Melanocyte of skin (primary cell): ENCODE measurements around the genes CAPZA1 and TRIM33.

DNA sequence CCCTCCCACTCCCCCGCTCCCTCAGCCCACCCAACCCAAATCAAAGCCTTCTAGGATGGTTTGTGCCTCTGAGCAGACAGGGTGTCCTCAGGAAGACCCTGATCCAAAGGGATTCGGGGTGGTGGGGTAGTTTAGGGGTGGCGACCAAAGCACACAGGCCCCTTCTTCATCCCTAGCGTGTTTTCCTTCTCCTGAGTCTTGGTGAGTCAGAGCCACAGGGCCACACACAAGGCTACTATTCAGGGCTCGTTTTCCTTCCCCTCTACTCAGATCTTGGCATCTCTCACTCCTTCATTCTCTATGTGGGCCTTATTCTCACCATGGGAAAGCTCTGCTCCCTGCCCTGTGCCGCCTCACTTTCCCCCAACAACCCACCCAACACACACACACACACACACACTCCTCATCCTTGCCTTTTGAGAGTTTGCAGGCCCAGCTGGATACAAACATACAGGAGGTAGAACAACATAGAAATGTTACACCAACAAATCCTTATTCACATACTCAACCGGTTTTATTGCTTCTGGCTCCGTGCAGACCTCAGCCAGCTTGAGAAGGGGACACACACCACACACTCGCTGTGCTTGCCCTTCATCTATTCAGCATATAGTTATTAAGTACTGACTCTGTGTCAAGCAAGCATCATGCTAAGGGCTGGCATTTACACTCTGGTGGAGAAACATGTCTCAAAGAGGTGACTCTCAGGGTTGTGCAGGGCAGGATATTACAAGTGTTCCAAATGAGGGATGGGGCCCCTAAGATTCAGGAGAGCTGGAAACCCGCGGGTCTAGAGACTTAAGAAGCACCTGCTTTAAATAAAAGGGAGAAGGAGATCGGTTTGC is 43.5 kb upstream of the WNT2B start:
- CAGE, long polyA plus RNA, 2 experiments = no peak in any of the 2 experiments

GRCh38 chr1:112465910-112466725 is 42.6 kb upstream of the WNT2B start:
- CAGE, long polyA plus RNA, 2 experiments = no peak in any of the 2 experiments

DNA sequence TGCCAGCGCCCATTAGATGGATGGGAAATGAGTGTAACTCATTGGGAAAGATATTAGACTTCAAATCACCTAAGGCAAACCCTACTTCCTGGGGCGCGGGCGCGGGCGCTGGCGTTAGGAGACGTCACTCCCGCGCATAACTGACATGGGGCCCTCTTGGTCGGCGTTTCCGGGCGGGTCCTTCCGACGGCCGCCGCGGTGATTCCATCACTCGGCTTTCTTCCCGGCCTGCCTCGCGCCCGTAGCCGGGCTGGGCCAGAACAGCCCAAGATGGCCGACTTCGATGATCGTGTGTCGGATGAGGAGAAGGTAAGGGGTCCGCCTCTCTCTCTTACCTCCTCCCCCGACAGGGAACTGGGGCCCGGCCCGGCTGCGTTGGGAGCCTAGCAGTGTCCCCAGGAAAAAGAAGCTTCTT is at the start of gene CAPZA1:
TSS of gene CAPZA1 (plus strand) at position 258 of the 415 bp plus-strand sequence.
- CAGE, long polyA plus RNA, 2 experiments = no peak in any of the 2 experiments

GRCh38 chr1:112853802-112854460 is 102.1 kb downstream of the SLC16A1 start:
- CAGE, long polyA plus RNA, 2 experiments = no peak in any of the 2 experiments

DNA sequence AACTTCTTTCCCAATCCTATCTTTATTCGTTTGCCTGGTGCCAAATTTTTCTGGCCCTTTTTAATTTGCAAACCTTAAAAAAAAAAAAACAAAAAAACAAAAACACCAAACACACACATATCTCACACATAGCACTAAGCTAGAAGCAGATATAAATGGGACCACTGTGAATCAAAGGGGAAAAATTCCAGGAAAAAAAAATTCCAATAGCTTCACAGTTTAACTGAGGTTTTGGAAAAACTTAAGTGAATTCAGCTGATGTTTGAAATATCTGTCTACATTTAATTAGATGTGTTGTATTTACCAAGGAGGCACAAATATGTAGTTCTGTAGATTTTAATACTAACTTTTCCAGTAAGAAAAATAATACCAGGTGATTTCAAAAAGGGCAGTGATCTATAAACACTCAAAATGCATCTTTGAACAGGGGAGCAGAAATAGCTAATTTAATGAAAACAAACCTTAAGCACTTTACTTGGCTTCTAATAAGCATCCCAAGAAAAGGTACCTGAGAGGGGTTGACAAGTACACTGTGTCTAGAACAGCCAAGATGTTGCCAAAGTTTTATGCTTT is 43.2 kb downstream of the SLC16A1 start:
- CAGE, long polyA plus RNA, 2 experiments = no peak in any of the 2 experiments

DNA sequence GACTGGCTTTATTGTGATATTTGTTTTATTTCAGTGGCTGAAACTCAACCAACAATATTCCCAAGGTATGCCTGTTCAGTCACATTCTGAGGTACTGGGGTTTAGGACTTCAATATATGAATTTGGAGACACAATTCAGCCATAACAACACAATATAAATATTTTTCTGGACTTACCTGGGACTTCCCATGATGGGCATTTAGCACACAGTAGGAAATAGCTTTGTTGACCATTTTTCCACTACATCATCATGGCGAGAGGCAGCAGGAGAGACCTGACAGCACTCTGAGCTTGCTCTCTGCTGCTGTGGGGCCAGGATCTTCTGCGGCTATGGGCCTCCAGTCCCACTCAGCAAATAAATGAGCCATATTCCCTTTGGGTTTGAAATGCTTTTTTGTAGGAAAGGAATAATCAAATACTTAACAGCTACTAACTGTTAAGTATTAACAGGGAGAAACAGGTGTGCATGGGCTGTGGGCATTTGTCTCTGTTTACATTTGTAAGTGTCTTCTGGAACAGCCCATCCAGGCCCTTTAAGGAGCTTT is 133.0 kb downstream of the LRIG2 start:
- CAGE, long polyA plus RNA, 2 experiments = no peak in any of the 2 experiments

DNA sequence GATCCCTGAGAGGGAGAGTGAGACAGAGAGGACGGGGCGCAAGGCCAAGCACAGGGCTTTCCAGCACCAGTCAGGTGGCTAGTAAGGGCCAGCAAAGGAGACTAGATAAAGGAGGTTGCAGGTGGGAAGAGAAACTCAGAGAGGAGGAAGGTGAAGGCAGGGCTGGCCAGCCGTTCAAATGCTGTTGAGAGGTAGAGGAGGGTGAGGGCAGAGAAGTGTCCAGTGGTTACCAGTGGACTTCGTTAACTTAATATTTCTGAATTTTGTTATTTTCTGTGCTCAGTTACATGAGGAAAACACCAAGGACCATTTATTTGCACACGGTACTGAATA is 137.6 kb upstream of the MAGI3 start:
- CAGE, long polyA plus RNA, 2 experiments = no peak in any of the 2 experiments

GRCh38 chr1:113416435-113416755 is 26.1 kb downstream of the MAGI3 start:
- CAGE, long polyA plus RNA, 2 experiments = no peak in any of the 2 experiments

DNA sequence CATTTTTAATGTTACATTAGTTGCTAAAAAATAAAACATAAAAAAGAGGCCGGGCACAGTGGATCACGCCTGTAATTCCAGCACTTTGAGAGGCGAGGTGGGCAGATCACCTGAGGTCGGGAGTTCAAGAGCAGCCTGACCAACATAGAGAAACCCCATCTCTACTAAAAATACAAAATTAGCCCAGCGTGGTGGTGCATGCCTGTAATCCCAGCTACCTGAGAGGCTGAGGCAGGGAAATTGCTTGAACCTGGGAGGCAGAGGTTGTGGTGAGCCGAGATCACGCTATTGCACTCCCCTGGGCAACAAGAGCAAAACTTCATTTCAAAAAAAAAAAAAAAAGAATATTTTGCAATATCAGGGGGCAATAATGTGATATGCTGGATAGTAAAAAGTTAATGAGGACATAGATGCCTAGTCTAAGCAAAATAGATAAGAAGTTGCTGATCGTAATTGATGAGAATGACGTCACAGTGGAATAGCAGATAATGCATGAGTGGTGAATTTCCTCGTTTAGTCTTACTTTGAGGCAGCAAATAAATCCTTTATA is 58.6 kb downstream of the MAGI3 start:
- CAGE, long polyA plus RNA, 2 experiments = no peak in any of the 2 experiments

DNA sequence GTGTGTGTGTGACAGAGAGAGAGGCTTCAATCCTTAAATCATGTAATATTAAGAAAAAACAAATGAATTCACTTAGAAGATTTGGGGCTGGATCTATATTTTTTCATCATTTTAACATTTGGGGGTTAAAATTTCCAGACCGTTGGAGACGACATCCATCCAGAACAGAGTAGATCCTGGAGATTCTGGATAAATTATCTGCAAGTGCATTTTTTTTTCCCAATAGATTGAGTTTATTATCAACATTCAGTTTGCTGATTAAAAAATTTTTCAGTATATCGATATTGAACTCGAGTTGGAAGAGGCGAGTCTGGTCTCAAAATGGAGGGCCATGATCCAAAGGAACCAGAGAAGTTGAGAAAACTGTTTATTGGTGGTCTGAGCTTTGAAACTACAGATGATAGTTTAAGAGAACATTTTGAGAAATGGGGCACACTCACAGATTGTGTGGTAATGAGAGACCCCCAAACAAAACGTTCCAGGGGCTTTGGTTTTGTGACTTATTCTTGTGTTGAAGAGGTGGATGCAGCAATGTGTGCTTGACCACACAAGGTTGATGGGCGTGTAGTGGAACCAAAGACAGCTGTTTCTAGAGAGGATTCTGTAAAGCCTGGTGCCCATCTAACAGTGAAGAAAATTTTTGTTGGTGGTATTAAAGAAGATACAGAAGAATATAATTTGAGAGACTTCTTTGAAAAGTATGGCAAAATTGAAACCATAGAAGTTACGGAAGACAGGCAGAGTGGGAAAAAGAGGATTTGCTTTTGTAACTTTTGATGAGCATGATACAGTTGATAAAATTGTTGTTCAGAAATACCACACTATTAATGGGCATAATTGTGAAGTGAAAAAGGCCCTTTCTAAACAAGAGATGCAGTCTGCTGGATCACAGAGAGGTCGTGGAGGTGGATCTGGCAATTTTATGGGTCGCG is 59.3 kb downstream of the MAGI3 start:
- CAGE, long polyA plus RNA, 2 experiments = no peak in any of the 2 experiments

DNA sequence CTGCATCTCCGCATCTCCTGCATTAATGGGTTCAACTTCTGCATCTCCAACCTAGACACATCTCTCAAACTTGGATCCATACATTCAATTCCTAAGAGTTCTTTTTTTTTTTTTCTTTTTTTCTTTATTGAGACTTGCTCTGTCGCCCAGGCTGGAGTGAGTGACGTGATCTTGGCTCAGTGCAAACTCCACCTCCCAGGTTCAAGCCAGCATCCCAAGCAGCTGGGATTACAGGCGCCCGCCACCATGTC is 18.8 kb downstream of the RSBN1 start:
- CAGE, long polyA plus RNA, 2 experiments = no peak in any of the 2 experiments

GRCh38 chr1:113886478-113886774 is 955 bp downstream of the BCL2L15 start:
- CAGE, long polyA plus RNA, 2 experiments = no peak in any of the 2 experiments

GRCh38 chr1:113940152-113941104 is 11.3 kb downstream of the HIPK1 start:
- CAGE, long polyA plus RNA, 2 experiments = no peak in any of the 2 experiments

GRCh38 chr1:114023129-114023704 is 43.9 kb downstream of the OLFML3 start:
- CAGE, long polyA plus RNA, 2 experiments = no peak in any of the 2 experiments

GRCh38 chr1:114345779-114346845 is 164.9 kb downstream of the TRIM33 start:
- CAGE, long polyA plus RNA, 2 experiments = no peak in any of the 2 experiments

- CAGE, long polyA plus RNA, 2 experiments = no peak in any of the 2 experiments
These were observed 101.0 kb downstream of the TRIM33 start for GRCh38 chr1:114409949-114410543.

GRCh38 chr1:114420207-114420986 is 90.6 kb downstream of the TRIM33 start:
- CAGE, long polyA plus RNA, 2 experiments = no peak in any of the 2 experiments

DNA sequence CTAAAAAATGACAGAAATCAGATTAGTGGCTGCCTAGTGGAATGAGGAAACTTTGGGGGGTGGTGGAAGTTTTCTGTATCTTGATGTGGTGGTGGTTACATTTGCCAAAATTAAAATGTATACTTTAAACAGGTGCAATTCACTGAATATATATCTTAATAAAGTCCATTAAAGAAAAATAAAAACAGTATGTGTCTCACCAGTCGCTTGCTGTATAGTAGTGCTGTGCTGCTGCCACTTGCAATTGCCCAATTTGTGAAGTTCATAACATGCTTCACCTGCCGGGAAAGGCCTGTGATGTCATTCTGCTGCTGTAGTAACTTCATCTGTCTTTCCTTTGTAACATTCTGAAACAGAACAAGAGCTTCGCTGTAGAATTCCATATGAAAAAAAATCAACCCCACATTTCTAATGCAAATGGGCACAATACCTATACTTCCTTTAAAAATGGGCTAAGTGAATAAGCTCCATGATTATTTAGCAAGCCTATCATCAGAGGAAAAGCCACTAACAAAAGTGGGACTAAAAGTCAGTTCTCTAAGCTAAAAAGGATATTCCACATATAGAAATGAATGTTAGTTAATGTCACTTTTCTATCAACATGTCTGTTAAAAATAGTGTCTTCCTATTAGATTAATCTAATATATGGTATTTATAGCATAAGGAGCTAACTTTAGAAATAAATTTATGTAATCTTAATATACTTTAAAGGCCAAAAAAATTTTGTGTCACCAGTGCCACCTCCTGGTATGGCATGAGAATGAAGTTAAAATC is 83.3 kb downstream of the TRIM33 start:
- CAGE, long polyA plus RNA, 2 experiments = no peak in any of the 2 experiments

DNA sequence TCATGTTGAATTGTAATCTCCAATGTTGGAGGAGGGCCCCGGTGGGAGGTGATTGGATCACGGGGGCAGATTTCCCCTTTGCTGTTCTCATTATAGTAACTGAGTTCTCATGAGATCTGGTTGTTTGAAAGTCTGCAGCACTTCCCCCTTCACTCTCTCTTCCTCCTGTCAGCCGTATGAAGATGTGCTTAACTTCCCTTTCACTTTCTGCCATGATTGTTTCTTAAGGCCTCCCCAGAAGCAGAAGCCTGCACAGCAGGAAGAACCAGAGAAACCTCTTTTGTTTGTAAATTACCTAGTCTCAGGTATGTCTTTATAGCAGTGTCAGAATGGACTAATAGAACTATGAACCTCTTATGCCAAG is 28.4 kb downstream of the TRIM33 start:
- CAGE, long polyA plus RNA, 2 experiments = no peak in any of the 2 experiments

DNA sequence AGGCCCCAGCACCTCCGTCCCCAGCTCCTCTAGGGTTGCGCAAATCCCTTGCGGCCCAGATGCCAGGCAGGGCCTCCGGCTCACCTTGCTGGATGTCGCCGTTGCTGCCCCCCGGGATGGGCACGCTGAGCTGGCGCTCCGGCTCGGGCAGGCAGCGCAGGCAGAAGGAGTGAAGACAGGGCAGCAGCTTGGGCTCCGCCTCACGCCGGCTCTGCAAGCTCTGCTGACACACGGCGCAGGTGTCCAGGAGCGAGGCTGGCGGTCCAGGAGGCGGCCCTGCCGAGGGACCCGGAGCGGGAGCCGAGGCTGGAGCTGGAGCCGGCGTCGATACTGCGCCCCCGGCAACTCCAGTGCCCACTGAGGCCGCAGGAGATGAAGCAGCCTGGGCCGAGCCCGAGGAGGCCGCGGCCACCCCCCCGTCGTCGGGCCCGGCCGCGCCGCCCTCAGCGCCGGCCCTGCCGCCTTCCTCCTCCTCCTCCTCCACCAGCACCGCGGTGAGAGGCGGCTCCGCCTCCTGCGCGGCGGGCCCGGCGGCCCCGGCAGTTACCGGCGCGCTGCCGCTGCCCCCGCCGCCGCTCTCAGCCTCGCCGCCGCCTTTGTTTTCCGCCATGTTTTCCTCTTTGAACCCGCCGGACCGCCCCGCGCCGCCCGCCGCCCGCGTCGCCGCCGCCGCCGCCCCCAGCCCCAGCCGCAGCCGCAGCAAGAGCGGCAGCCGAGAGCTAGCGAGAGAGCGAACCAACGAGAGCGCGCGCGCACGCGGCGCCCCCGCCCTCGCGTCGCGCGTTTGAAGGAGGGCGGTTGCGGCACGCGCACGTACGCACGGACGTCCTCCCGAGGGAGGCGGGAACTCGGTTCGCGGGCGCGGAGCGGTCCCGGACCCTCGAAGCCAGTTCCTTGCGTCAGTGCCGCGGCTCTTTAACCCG is at the start of gene TRIM33:
TSS of gene TRIM33 (minus strand) at position 737 of the 923 bp plus-strand sequence.
- CAGE, long polyA plus RNA, 2 experiments = no peak in any of the 2 experiments